Right lobe of liver (tissue), 4 donors: Measurements from ENCODE around the gene ACTR8.

- PRO-cap, 4 experiments: no peak in any of the 4 experiments
- RAMPAGE, long total RNA, 2 experiments: no peak in any of the 2 experiments
Observed at GRCh38 chr3:53804823-53805500, 41.3 kb downstream of the CHDH start.

GRCh38 chr3:53881514-53882604, at the start of gene ACTR8:
Gene ACTR8 (minus strand): TSS chr3:53882152.
- PRO-cap, 4 experiments: peak in 4 of 4 experiments; most common plus-strand start chr3:53882322 (in 3); most common minus-strand start chr3:53882152 (in 4)
- RAMPAGE, long total RNA, 2 experiments: start-site peak on the minus strand in 1 of 2 experiments, at chr3:53882084-53882160 at its widest, 173 reads per replicate

- PRO-cap, 4 experiments: no peak in any of the 4 experiments
- RAMPAGE, long total RNA, 2 experiments: no peak in any of the 2 experiments
Observed at GRCh38 chr3:53927151-53927991, 35.7 kb upstream of the SELENOK start.

DNA sequence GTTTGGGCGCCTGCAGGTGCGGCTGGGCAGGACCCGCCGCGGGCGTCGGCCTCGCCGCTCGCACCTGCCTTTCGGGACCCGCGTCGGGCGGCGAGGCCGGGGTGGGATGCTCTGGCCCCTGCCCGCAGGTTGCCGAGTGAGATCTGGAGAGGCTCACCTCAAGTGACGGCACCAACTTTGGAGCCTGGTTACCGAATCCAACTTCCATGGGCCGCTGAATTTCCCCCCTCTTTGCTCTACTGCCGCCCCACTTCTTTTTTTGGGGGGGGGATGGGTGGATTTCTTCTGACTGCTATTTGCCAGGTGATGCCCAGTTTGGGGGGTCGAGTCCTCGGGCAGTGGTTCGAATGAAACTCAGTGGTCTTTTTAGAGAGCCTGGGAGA, 539 bp downstream of the CACNA2D3 start:
- PRO-cap, 4 experiments: no peak in any of the 4 experiments
- RAMPAGE, long total RNA, 2 experiments: no peak in any of the 2 experiments

DNA sequence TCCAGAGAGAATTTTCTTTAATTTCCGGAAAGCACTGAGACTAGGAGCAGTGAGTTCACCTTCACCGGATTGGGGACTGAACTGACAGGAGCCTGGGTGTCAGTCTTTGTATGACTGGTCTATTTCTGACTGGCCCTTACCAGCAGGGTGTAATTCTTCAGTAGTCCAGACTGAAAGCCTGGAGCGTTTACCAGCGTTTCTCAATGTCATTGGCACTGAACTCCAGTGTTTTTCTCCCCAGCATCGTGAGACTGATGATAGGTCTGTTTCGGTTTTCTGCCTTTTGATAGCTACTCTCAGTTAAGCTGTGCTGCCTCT, 103.5 kb downstream of the CACNA2D3 start:
- PRO-cap, 4 experiments: no peak in any of the 4 experiments
- RAMPAGE, long total RNA, 2 experiments: no peak in any of the 2 experiments

DNA sequence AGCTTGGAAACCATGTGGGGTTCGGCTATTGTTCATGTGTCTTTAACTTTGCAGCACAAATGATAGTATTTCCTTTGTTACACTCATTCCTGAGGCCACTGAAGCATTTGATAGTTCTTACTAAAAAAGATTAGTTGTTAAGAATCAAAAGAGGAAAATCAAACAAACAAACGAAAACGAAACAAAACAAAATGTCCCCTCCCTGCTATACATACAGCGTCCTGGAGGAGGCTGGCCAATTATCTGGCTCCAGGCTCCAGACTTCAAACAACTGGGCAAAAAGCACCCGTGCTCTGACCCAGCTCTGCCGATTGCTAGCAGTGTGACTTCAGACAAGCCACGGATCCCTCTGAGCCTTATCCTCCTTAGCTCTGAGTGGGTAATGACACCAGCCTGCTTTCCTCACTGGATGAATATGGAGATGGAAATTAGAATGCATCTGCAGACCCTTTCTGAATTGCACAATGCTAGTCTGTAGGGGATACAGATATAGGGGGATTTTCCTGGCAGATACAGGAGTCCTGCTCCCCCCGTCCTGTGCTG, 121.2 kb downstream of the CACNA2D3 start:
- PRO-cap, 4 experiments: no peak in any of the 4 experiments
- RAMPAGE, long total RNA, 2 experiments: no peak in any of the 2 experiments

GRCh38 chr3:55482905-55483207, 4.2 kb downstream of the WNT5A start:
- PRO-cap, 4 experiments: no peak in any of the 4 experiments
- RAMPAGE, long total RNA, 2 experiments: no peak in any of the 2 experiments

GRCh38 chr3:56593068-56594195, 36.5 kb downstream of the CCDC66 start:
- PRO-cap, 4 experiments: peak in 1 of 4 experiments; most common minus-strand start chr3:56593617 (in 1)
- RAMPAGE, long total RNA, 2 experiments: no peak in any of the 2 experiments

DNA sequence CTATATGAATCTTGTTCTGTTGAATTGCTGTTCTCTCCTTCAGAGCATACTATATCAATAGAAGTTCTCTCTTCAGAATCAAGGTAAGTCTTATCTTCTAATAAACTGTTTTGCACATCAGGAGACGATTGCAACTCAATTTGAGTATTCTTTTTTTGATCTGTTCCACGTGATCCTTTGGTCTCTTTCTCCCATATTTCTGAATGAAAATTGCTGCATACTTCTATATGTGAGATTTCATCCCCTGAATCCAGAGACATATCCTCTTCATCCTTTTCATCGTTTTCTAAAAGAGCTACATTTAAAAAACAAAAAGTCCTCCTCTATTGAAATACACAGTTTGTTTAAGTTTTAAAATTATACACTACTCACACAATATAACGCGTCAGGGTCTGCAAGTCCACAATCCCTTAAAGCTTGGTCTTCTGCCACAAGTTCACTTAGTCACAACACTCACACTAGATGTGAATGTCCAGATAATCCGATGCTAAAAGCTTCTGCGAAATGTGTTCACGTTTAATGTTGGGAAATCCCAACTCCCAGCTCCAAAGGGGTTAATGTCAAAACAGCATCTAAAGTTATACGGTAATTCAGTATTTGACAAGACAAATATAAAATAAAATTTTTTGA, 59.7 kb downstream of the TASOR start:
- PRO-cap, 4 experiments: no peak in any of the 4 experiments
- RAMPAGE, long total RNA, 2 experiments: no peak in any of the 2 experiments

- PRO-cap, 4 experiments: no peak in any of the 4 experiments
- RAMPAGE, long total RNA, 2 experiments: no peak in any of the 2 experiments
Observed at GRCh38 chr3:56980785-56981208, 79.7 kb upstream of the SPATA12 start.

GRCh38 chr3:57061886-57062698, 1.6 kb downstream of the SPATA12 start:
- PRO-cap, 4 experiments: peak in 2 of 4 experiments; most common minus-strand start chr3:57062220 (in 2)
- RAMPAGE, long total RNA, 2 experiments: no peak in any of the 2 experiments

DNA sequence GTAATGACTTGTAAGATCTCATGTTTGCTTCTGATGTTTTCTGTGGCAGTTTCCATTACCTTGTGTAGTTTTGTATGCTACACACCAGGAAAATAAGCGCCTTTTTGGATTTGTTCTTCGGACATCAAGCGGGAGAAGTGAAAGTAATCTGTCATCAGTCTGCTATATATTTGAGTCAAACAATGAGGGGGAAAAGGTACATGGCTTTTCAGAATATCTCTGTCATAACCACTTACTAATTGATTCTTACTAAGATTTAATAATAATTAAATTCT, 32.0 kb downstream of the ASB14 start:
- PRO-cap, 4 experiments: no peak in any of the 4 experiments
- RAMPAGE, long total RNA, 2 experiments: no peak in any of the 2 experiments

DNA sequence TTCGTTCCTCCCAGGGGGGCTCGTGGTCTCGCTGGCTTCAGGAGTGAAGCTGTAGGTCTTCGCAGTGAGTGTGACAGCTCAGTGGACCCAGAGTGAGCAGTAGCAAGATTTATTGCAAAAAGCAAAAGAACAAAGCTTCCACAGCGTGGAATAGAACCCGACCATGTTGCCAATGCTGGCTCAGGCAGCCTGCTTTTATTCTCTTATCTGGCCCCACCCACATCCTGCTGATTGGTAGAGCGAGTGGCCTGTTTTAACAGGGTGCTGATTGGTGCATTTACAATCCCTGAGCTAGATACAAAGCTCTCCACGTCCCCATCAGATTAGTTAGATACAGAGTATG, 95.7 kb downstream of the DNAH12 start:
- PRO-cap, 4 experiments: no peak in any of the 4 experiments
- RAMPAGE, long total RNA, 2 experiments: no peak in any of the 2 experiments

DNA sequence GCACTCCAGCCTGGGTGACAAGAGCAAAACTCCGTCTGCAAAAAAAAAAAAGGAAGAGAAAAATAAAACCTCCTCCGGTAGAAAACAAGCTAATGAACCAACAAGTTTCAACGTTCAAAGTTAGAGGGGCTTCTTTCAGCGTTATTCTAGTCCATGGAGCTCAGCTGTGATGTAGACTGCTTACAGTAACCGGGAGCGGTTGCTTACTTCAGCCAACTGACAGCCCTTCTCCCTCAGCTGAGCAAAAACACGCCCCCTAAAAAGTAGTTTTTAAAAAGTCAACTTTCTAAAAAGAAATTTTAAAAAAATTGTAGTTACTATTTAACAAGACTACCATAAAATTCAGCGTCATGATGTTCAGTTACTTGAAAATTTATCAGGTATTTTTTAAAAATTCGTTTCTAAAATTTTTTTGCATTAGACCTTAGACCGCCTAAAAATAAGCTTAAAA, 1.2 kb downstream of the ARF4 start:
- PRO-cap, 4 experiments: no peak in any of the 4 experiments
- RAMPAGE, long total RNA, 2 experiments: no peak in any of the 2 experiments

DNA sequence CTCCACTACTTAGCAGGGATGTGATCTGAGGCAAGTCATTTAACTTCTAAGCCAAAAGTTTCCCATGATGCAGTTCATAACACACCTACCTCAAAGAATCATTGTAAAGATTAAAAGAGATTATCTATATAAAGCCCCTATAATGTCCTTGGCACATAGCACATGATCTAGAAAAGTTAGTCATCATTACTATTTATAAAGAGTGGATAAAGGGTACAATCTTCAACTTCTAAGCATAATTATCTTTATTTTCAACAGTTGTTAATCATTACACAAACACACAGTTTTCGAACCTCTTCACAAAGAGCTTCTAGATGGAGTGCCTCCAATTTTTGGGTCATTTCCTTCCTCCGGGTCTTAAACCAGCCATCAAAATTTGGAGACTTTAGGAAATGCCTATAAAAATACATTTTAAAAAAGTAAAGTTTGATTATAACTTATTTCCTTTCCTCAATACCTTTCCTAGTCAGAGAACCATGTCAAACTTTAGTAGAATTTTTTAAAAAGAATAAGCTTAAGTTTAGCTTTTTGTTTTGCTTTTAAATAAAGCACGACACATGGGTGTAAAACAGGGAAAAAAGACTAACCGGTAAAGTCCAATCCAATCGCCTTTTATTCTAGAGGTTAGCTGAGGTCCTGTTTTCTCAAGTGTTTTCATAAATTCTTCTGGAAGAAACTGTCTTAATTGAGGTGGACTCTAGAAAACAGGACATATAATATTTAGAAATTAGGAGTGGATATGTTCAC, 33.2 kb upstream of the ARF4 start:
- PRO-cap, 4 experiments: no peak in any of the 4 experiments
- RAMPAGE, long total RNA, 2 experiments: no peak in any of the 2 experiments

- PRO-cap, 4 experiments: peak in 4 of 4 experiments; most common minus-strand start chr3:57757286 (in 4)
- RAMPAGE, long total RNA, 2 experiments: no peak in any of the 2 experiments
Observed at GRCh38 chr3:57756515-57757546, 722 bp downstream of the SLMAP start.

DNA sequence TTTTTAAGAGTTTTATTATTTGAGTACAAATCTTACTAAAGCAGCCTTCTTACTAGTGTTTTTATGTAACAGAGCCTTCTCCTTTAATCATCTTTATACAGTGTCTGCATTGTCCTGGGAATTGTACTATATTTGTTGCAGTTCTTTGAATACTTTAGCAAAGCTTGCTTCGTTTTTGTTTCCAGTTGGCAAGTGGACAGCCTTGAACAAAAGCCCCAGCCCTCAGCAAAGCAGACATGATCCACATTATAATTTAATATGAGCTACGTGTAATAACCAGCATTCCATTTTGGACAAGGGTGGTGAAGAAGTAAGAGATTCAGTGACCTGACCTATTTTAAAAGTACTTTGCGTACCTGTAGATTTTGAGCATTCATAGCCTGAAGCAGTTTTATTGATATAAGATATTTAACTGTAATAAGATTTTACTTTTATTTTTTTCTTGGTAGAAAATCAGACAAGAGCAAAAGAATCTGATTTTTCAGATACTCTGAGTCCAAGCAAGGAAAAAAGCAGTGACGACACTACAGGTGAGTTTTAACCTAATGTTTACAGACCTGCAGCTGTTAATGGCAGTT, 112.1 kb upstream of the FLNB start:
- PRO-cap, 4 experiments: no peak in any of the 4 experiments
- RAMPAGE, long total RNA, 2 experiments: no peak in any of the 2 experiments

GRCh38 chr3:57942794-57943411, 65.3 kb upstream of the FLNB start:
- PRO-cap, 4 experiments: no peak in any of the 4 experiments
- RAMPAGE, long total RNA, 2 experiments: no peak in any of the 2 experiments

DNA sequence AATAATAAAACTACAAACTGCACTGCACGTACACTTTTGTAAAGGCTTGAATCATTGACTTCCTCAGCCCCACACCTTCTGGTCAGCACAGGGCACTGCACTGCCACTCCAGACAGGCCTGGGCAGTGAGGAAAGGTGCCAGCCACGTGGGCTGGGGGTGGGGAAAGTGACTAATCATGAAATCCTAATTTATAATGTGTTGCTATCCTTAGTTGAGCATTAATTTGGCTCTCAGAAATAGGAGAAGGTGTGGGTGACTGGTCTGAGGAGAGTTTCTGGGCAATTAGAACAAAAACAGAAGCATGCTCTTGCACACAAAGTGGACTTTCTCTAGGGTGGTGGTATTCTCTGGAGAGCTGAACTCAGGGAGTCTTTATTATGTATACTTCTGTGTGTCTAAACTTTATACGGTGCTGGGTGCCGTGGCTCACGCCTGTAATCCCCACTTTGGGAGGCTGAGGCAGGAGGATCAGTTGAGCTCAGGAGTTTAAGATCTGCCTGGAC, 58.3 kb upstream of the FLNB start:
- PRO-cap, 4 experiments: no peak in any of the 4 experiments
- RAMPAGE, long total RNA, 2 experiments: no peak in any of the 2 experiments

DNA sequence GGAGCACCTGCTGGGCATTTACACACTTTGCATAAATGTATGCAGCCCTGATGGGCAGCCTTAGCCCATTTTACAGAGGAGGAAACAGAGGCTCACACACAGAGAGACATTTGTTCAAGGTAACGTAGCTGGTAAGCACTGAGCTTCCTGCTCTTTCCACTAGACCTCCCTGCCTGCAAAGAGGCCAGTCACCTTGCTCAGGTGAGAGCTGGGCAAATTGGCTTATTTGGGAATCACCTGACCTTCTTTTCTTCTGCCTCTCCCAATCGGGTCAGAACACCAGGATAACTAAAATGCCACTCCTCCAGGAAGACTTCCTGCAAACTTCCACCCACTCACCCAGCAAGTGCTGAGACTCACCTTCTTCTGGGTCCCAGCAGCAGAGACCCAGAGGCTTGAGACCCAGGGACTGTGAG, 51.3 kb upstream of the FLNB start:
- PRO-cap, 4 experiments: no peak in any of the 4 experiments
- RAMPAGE, long total RNA, 2 experiments: no peak in any of the 2 experiments